A375 (cell line): Measurements from ENCODE around the genes PDE6D, ALPP and GIGYF2.

GRCh38 chr2:231613888-231614643 lies 21.4 kb downstream of the TEX44 start:
- RAMPAGE, long total RNA, result no peak

DNA sequence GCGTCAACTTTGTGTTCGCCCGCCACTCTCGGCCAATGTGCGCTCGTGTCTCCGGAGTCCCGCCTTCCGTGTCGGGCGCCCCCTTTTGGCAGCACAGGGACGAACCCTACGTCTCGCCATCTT lies 1.4 kb upstream of the PTMA start:
- RAMPAGE, long total RNA, result no peak

DNA sequence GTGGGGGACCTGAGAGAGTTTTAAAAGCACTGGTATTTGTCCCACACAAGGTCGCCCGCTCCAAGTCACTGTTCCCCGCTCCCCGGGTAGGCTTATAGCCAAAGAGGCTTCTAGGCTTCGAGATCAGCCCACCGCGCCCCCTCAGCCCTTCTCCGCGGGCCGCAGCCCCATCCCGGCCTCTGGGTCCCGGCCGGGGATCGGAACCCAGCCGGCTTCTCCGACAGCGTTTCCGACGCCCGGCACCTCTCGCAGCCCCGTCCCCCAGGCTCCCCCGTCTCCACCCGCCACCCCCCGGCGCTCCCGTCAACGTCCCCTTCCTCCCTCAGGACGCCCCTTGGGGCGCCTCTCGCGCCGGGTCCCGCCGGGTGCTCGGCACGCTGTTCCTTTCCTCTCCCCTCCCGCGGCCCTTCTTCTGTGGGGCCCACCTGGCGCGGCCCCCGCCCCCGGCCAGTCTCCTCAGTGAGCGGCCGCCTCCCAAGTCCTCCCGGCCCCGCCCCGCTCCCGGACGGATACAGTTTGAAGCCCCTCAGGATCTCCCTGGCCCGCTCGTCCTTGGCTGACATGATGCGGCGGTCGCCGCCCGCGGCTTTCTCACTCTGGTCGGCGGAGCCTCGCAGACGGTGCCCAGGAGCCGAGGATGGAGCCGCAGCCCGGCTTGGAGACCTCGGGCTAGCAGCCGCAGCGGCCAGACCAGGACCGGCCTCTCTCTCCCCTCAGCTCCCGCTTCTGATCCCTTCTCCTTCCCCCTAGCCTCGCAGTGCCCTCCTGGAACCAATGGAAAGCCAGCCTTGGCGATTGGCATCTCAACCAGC lies at the start of gene PDE6D:
TSS of gene PDE6D (minus strand) at position 731 of the 812 bp plus-strand sequence.
- RAMPAGE, long total RNA, result start-site peak on the minus strand centred at position 728 of the sequence, 13 bp wide, 28 and 26 reads in 2 replicates

DNA sequence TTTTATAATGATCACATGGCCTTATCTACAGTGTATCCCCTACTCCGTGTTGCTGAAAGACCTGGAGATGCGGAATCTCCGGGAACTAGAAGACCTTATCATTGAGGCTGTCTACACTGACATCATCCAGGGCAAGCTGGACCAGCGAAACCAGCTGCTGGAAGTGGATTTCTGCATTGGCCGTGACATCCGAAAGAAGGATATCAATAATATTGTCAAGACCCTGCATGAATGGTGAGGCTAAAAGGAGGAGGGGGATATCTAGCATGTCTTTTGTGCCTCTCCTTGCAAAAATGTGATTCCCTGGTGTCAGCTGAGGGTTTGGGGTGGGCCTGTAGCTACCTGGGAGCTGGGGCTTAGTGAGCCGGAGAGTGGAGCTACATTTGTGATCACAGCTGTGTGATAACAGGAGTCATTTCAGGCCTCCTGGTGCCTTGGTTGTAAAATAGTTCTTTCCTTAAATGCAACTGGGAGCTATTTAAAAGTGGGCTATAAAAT lies 9.9 kb downstream of the COPS7B start:
- RAMPAGE, long total RNA, result no peak

GRCh38 chr2:231924911-231925764 lies 1.1 kb downstream of the NPPC start:
- RAMPAGE, long total RNA, result no peak

DNA sequence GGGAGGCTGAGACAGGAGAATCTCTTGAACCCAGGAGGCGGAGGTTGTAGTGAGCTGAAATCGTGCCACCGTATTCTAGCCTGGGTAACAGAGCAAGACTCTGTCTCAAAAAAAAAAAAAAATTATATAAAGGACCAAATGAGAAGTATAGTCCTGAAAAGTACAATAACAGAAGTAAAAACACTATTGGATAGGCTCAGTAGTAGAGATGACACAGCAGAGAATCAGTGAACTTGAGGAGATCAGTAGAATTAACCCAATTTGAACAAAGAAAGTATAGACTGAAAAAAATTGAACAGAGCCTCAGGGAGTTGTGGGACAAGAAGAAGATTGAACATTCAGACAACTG lies 172.3 kb downstream of the DIS3L2 start:
- RAMPAGE, long total RNA, result no peak

DNA sequence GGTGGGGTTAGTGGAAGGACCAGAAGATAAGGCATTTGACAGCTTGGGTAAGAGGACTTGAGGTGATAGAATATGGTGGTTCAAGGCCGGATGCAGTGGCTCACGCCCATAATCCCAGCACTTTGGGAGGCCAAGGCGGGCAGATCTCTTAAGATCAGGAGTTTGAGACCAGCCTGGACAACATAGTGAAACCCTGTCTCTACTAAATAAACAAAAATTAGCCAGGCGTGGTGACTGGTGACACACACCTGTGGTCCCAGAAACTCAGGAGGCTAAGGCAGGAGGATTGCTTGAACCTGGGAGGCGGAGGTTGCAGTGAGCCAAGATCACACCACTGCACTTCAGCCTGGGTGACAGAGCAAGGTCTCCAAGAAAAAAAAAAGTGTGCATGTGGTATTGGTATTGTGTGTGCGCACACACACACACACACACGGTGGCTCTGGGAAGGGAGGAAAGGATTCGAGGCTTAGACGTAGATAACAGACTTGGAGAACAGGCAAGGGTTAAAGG lies 173.0 kb downstream of the DIS3L2 start:
- RAMPAGE, long total RNA, result no peak

GRCh38 chr2:232378433-232379008 lies at the start of gene ALPP:
ALPP (plus strand) TSS chr2:232378751.
- RAMPAGE, long total RNA, result no peak

GRCh38 chr2:232386355-232386925 lies 7.9 kb downstream of the ALPP start:
- RAMPAGE, long total RNA, result no peak

DNA sequence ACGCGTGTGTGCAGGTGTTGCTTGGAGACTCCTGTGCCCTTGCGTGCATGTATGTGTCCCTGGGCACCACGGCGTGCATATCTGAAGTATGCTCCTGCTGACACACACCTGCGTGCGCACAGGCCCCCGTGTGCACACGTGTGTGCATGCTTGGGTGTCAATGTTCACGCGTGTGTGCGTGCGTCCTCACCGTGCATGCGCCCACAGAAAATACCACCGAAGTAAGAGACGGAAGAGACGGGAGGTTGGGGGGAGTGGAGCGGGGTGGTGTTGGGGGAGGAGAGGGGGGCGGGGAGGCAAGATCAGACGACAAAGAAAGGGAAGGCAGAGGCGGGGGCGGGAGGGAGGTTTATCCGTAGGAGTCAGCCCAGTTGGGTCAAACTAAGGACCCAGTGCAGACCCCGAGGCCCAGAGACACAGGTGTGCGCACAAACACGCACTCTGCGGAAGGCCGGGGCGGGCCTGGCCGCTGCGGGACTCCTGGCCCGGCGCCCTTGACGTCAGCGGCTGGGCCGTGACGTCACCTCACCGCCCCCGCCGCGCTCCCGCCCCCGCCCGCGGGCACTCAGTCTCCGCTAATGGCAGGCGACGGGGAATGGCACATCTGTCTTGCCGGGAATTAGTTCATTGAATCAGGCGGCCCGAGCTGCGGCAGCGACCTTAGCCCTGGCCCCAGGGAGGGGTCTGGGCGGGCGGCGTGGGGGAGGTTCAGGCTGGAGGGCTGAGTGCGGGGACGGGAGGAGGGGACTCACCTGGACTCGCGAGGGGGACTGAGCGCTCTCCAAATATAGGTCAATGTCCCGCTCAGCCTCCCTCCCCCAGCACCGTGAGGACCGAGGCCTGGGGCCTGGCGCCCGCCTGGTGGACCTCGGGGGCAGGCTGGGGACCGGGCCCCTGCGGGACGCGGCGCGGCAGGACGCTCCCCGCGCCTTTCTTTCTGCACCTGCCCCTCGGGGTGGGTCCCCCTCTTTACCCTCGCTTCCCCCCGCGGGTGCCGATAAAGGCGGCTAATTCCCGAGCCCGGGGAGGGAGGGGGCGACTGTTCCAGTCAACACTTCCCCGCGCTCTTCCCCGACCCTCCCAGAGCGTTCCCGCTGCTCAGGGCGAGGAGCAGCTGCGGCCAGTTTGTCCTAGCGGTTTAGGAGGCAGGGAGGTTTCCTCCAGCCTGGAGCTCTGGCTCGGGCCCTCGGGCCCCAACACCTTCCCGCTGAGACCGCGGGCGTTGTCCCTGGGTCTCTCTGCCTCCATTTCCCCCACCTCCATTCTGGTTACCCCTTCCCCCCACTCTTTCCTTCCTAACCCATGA lies 15.5 kb upstream of the ECEL1 start:
- RAMPAGE, long total RNA, result no peak

GRCh38 chr2:232549999-232550240 lies 437 bp downstream of the TIGD1 start:
- RAMPAGE, long total RNA, result no peak

GRCh38 chr2:232550786-232551514 lies 461 bp downstream of the EIF4E2 start:
- RAMPAGE, long total RNA, result no peak

DNA sequence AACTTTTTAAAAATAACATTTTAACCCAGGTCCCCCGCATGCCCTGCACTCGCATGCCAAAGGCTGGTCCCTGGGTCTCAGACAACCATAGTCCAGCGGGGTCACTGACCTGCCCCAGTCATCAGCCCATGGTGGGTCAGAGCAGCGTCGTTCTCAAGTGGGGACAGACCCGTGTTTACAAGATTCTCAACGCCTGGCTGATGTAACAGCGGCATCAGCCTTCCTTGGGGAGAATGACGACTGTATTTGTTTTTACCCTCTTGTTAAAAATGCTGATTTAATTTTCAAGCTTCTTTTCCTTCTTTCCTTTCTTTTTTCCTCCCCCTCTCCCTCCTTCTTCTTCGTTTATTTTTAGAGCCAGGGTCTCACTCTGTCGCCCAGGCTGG lies 1.1 kb upstream of the EFHD1 start:
- RAMPAGE, long total RNA, result no peak

- RAMPAGE, long total RNA, result no peak
Measured at GRCh38 chr2:232668008-232668709, 29.0 kb upstream of the GIGYF2 start.

- RAMPAGE, long total RNA, result no peak
Measured at GRCh38 chr2:232696716-232697499, at the start of gene GIGYF2. GIGYF2 (plus strand) TSS chr2:232697331.

- RAMPAGE, long total RNA, result no peak
Measured at GRCh38 chr2:232812199-232812676, 35.9 kb upstream of the KCNJ13 start.

GRCh38 chr2:232857020-232857867 lies 12.8 kb upstream of the SNORC start:
- RAMPAGE, long total RNA, result no peak

- RAMPAGE, long total RNA, result no peak
Measured at GRCh38 chr2:232860571-232861487, 9.2 kb upstream of the SNORC start.

DNA sequence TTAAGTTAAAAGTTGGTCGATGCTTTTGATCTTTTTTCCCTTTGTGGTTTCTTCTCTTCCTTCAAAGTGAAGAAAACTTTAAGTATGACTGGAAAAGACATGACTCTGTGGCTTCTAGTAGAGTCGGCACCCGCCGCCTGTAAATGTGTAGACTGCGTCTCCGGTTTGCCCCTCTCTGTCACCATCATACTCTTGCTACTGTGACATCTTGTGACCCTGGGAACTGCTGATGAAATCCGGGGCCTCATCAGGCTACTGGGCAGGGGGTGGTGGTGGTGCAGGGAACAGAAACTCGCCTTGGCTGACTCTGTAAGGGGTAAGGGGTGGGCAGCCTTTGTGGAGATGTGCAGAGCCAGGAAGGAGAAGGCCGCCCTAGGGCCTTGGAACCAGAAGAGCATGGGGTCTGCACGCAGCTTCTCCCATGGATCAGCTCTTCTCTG lies 21.2 kb downstream of the INPP5D start:
- RAMPAGE, long total RNA, result no peak

DNA sequence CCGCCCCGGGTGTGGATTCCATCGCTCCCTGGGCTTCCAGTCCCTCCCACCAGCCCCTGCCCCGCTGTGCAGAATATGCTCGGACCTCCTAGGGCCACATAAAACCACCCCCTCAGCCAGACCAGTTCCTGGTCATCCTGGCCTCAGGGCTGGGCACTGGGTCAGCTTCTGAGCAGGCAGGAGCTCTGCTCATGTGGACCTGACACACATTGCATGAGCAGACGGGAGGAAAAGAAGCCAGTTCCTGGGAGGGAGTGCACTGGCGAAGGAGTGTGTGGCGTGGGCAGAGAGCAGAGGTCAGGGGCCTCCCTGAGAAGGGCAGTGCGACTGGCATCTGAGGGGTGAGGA lies 85.3 kb upstream of the ATG16L1 start:
- RAMPAGE, long total RNA, result no peak